Parotid gland (tissue), 1 donor: ENCODE measurements around a stretch of chr1.

DNA sequence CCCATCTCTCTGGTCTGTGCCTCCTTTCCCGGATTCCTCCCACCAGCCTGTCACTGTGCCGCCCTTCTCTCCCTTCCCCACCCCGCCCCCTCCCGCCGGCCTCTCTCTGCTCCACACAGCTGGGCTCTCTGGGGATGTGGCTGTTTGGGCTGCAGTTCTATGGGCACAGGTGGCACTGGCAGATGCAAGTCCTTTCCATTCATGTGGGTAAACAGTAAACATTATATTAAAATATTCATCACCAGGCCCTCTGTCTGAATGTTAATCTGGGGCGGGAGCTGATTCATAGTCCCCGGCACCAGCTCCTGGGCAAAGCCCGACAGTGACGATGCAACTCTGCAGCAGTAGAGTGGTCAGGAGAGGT is 249.4 kb downstream of the TNR start:
- PRO-cap, result no peak

DNA sequence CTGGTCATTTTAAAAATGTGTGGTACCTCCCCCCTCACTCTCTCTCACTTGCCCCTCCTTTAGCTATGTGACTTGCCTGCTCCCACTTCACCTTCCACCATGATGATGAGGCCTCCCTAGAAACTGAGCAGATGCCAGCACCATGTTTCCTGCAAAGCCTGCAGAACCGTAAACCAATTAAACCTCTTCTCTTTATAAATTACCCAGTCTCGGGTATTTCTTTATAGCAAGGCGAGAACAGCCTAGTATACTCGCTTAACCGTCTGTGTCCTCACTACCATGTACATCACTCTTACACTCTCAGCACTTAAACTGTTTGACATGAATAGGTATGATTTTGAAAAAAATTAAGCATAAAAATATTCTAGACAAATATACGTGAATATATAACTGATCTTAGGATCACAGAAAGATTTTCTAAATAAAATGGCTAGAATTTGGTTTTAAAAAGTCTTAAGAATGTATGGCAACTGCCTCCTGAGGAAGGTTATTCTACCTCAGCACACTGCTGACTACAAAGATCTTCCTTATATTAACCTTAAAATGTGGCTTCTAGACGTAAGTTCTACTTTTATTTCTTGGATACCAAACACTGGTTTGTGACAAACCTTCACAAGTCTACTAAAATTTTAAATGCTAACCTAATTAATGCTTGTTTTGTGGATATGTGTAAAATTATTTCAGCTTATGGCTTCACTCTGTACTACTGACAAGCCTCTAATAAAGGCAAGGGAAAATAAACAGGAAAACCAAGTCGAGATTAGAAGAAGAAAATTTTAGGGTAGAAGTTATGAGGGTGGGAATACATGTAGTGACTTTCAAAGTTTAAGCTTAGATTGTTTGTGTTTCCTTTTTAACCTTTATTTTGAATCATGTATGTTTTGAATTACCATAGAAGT is 135.6 kb downstream of the COP1 start:
- PRO-cap, result no peak

DNA sequence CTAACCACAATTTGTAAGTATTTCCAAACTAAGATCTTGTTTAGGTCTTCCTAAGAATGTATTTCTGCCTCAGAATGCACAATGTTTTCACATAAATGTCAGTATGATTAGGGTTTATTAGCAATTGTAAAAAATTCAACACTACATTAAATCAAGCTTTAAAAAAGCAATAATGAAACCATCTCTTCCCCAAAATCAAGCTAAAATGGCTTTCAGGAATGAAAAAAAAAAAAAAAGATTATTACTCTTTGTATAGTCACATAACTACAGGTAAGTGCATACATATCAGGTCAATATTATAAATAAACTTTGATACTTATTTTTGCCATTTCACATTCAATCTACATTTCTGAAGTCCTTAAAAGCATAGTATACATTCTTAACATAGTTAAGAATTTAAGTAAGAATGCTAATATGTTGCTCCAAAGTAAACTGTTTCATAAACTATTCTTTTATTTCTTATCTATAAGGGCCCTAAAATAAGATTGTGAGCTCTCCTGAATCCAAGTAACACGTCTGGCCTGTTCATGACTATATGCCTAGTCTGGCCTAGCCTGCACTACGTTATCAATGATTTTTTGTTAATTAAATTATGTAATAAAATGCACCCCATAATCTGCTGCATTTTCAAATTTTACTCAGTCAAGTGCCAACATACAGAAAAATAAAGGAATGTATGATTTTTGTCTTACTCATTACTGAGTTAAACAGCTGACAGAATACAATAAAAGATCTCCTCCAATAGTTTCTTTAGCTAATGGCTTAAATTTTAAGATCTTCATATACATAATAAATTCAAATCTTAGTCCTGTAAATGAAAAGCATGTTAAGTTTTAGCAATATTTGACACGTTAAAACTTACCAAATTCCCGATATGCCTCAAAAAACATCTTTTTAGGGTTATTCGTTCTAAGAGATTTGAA is 132.3 kb downstream of the COP1 start:
- PRO-cap, result no peak

DNA sequence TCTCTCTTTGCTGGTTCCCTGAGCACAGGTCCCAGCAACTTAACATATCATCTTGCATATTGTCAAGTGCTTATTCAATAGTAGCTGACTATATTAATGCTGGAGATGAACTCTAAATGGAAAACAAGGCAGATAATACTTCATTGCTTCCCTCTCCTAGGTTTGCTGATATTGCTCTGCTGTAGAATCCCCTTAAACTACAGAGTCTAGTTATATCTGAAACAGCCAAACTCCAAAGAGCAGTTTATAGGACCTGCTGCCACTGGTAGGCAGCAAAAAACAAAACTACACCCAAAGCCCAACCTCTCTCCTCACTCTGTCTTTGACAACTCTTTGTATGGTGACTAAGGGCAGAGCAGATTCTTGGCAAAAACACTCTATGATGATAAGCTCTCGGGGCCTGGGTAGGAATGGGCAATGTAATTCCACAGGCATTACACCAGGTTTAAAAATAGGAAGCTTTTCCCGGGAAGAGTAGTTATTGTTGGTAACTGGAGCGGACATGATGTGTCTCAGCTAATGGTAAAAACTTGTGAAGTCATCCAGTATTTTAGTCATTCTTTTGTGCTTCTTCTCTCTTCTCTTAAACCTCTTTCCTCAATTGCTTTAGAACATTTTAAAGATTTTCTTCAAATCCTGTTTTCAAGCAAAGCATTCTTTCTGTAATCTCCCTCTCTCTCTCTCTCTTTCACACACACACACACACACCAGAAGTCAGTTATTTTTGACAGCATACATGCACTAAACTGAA is 193.3 kb downstream of the PAPPA2 start:
- PRO-cap, result no peak

GRCh38 chr1:176693435-176694119 is 230.6 kb downstream of the PAPPA2 start:
- PRO-cap, result no peak

GRCh38 chr1:178457535-178458590 is 38.9 kb downstream of the CLEC20A start:
- PRO-cap, result no peak

DNA sequence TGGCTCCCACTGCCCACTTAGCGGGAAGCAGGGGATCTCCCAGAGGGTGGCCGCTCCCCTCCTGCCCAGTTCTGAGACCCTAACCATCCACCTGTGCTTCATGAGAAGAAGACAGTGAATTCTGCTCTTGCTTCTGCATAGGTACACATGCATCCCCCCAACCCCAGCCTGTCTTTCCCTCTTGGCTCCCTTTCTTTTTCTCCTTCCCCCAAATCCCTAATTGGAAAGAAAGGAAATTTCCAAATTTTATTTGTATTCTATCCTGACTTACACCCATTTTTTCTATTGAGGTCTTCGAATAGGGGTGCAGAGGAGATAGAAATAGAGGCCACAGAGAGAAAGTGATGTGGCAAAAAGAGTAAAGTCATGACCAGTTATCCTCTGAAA is 3.1 kb downstream of the CLEC20A start:
- PRO-cap, result no peak

DNA sequence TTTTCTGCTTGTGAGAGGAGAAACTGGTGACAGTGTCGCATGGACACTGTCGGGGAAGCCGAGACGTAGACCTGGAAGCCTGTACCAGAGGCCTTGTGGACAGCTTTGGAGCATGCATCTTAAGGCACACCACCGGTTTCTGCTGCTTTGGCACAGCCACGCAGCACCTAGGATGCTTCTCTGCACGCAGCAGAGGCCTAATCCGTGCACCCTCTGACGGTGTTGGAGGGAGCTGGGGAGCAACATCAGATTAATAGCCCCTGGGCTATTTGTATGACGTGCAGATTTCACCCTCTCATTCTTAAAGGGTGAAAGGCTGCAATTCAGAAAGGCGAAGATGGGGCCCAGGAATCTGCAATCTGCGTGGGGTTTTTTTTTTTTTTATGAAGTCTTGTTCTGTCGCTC is 30.4 kb downstream of the TEX35 start:
- PRO-cap, result no peak

DNA sequence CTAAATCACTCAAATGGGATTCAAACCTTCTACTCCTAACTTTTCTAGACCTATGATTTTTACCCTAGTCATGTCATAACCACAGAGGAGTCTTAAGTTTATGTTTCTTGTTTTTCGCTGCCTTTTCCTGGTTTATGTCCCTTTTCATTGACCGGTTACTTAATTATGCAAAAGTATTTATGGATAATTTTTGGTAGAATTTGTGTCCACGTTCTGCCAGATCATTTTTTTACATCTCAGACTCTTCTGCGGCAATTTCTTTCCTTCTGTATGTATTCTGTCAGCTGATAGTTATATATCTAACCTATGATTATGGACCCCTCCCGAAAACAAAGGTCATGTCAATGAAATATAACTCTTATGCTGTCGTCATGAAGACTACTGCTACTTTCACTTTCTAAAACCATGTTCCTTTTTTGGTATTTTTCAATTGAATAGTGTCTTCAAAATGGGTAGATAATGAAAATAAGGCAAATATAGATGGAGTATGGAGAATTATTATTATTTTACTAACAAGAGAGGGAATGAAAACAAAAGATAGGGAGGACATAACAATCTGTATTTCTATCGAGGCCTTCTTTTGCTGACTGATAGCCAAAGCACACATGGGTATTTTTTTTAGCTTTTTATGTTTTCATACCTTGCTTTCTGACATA is 3.3 kb downstream of the ANGPTL1 start:
- PRO-cap, result no peak

- PRO-cap, result no peak
Measured at GRCh38 chr1:178869017-178869774, 1.7 kb downstream of the ANGPTL1 start.

DNA sequence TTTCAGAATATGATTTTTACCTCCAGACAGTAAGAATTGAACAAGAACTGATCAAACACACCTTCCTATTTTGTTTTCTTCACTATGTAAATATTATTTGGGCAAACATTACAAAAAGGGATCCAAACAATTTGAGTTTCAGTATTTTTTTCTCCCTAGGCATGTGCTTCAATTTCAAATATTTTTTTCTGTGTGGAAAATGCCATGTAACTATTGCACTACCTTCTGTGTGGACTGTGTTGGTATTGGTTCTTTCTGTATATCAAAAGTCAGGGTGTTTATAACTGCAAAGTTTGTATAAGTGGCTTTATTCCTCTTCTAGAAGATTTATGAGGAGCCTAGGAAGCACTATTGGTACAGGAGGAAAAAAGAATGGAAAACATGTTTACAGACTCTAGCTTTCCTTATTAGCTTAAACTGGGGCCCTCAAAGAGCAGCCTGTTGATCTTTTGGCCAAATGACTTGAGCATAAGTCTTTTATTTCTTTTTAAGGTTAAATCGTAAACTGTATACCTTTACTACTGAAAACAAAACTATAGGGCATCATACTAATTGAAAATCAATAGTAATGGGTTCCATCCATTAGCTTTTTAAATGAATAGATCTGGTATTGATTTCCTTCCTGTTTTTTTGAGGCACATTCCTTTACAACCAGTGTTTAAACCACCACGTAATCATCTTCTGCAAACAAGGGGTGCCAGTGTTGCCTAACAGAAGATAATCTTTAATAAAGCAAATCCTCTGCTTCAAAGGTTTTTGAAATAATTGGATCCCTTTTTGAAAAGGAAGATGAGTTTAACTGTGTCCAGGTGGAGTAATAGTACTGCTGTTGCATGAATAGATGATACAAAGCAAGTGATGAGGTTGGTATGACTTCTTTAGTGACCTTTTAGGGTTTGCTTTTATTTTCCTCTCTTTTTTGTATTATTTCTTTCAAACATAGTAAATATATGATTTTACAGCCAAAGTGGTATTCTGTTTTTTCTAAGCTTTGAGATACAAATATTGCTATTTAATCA is 48.6 kb upstream of the ANGPTL1 start:
- PRO-cap, result no peak

- PRO-cap, result no peak
Measured at GRCh38 chr1:179016779-179017687, 8.7 kb upstream of the FAM20B start.

DNA sequence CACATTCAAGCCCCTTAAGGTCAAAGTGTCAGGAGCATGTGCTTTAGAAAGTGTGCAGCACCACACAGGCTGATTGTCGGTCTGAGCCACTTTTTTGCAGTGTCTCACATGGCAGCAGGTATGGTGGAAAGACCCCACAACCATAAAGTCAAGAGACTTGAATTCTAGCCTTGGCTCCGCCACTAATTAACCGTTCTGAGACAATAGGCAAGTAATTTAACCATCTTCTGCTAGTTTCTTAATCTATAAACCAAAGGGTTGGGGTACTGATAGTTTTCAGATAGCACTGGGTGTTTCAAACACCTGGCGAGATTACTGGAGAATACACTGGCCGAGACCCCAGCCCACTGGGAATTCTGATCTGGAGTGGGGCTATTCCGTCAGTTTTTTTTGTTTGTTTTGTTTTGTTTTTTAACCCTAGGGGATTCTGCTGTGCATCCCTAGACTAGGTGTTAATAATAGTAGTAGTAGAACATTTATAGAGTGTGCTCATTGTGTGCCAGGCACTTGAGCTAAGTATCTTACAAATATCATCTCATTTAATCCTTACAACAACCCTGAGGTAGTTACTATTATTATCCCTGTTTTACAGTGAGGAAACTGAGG is 21.9 kb downstream of the TOR3A start:
- PRO-cap, result no peak

- PRO-cap, result no peak
Measured at GRCh38 chr1:179104995-179105559, 23.2 kb downstream of the TOR3A start.

GRCh38 chr1:179187871-179188525 is 41.5 kb downstream of the ABL2 start:
- PRO-cap, result no peak

GRCh38 chr1:179831804-179832340 is 45.7 kb downstream of the TOR1AIP2 start:
- PRO-cap, result no peak

- PRO-cap, result no peak
Measured at GRCh38 chr1:179844348-179845309, 33.0 kb downstream of the TOR1AIP2 start.

DNA sequence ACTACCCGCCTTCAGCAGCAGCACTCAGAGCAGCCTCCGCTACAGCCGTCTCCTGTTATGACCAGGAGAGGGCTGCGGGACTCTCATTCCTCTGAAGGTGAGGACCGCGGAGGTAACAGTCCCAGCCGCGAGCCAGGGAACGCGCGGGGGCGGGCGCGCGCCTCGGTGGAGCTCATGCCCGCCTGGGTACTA is 692 bp downstream of the TOR1AIP1 start:
- PRO-cap, result no peak

DNA sequence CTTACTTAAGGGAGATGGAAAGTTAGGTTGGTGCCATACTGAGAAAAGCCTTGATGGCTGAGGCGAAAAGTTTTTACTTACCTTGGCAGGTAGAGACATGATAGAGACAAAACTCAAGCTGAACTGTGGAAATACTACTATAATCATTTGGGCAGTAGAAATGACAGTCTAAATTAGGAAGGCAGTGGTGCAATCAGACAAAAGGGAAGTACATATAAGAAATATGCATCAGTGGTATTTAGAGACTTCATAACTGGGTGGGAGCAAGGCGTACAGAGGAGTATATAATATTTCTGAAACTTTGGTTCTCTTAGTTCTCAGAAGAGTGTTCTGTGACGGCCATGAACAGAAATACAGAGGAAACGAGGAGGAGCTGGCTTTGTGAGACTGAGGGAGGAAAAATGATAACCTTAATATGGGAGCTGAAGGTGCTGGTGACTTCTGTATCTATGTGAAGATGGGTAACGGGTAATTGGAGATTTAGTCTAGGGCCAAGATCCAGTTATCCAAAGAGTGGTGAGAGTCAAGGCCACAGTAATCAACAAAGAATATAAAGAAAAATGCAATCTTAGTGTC is 2.3 kb upstream of the CEP350 start:
- PRO-cap, result no peak

DNA sequence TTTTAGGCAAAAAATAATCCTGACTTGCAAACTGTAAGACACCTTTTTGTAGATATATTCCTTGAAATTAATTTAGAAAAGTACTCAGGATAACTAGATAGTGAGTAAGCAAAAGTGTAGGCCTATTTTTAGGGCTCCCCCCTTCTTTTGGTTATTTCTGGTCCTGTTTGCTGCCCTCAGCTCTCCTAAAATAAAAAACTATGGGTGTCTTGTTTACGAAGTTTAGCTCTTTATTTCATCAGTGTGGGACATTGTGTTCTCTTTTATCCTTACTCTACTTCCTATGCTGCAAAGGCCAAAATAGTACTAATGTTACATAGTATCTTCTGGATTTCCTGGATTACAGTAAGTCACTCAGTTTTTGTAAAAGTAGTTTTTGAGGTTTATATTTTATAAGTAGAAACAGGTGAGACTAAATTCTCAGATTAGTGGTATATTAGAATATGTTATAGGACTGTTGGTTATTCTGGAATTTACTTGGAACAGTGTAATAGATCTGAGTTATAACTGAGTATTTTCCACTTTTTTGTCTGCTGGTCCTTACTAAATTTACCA is 15.4 kb downstream of the CEP350 start:
- PRO-cap, result no peak